ENCODE measurements around a stretch of chr15.

DNA sequence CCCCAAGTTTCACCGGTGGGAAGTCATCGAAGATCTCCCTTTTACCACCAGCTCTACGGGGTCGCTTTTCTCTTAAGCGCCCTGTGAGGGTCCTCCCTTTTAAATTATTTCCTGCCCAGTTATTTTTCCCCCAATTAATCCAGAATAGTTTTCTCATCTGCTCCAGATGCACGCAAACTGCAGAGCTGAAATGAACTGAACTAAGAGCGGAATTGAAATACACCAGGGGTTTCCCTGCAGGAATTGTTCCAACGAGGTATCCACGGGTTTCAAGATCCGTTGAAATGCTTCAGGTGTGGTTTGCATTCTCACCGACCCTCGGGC, 87.0 kb downstream of the NR2F2 start:
CAGE:
- cytosol, long polyA minus RNA = no peak
- cytosol, long polyA plus RNA = no peak
- long polyA plus RNA = no peak
- nucleus, long polyA minus RNA = no peak
- nucleus, long polyA plus RNA = no peak

CAGE:
- cytosol, long polyA minus RNA = no peak
- cytosol, long polyA plus RNA = no peak
- long polyA plus RNA = no peak
- nucleus, long polyA minus RNA = no peak
- nucleus, long polyA plus RNA = no peak
Observed at GRCh38 chr15:96491709-96492529, 161.4 kb downstream of the NR2F2 start.

DNA sequence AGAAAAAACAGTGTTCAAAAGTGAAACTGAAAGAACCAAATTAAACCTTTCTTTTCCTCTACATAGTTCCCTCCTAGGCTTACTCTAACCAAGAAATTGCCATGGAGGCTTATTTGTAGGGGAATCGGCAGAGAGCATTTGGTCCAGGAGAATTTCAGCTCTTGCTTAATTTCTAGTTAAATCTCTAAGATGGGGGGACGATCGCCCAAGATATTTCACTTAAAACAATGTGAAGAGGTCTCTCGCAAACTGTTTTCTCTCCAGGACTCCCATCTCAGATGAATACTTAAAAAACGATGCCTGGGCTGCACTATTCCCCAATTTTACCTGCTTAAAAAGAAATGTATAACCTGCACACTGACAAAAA, 728.9 kb upstream of the ARRDC4 start:
CAGE:
- cytosol, long polyA minus RNA = no peak
- cytosol, long polyA plus RNA = no peak
- long polyA plus RNA = no peak
- nucleus, long polyA minus RNA = no peak
- nucleus, long polyA plus RNA = no peak

GRCh38 chr15:97521785-97522278, 438.7 kb upstream of the ARRDC4 start:
CAGE:
- cytosol, long polyA minus RNA = no peak
- cytosol, long polyA plus RNA = no peak
- long polyA plus RNA = no peak
- nucleus, long polyA minus RNA = no peak
- nucleus, long polyA plus RNA = no peak

CAGE:
- cytosol, long polyA minus RNA = no peak
- cytosol, long polyA plus RNA = no peak
- long polyA plus RNA = no peak
- nucleus, long polyA minus RNA = no peak
- nucleus, long polyA plus RNA = no peak
Observed at GRCh38 chr15:97706009-97706584, 254.4 kb upstream of the ARRDC4 start.

DNA sequence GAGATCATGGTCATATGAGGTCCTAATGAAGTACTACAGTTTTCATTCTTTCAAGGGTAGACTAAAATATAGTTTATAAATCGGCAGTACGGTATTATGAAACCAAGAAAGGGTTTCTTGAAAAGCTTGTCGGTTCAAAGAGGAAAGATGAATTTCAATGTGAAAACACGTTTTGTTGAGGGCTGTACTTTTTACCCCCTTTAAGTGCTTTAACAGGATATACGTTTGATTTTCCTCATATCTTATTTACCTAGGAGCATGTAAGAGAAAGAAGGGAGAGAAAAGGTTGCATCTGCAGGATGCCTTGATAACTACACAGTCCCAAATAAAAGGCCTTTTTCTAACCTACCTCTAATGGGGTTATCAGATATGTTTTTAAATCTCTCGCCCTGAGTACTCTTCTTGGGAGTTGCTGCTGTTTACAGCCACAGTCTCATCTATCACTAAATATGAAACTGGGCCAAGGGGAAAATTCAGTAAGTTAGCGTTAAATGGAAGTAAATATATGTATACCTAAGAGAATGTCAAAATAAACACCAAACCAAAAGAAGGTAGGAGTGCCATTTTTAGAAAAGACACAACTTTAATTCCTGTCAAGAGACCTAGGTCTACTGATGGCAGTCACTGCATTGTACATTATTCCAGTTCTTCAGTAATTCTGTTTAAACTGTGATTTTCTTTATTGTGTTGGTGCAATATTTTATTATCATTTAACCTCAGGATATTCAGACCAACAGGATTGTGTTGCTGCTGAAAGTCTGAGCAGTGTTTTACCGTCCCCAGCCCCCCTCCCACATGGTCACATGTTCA, 11.4 kb downstream of the ARRDC4 start:
CAGE:
- cytosol, long polyA minus RNA = no peak
- cytosol, long polyA plus RNA = no peak
- long polyA plus RNA = no peak
- nucleus, long polyA minus RNA = start-site peak on the plus strand centred at position 180 of the sequence, 10 bp wide, 29 reads
- nucleus, long polyA plus RNA = no peak

DNA sequence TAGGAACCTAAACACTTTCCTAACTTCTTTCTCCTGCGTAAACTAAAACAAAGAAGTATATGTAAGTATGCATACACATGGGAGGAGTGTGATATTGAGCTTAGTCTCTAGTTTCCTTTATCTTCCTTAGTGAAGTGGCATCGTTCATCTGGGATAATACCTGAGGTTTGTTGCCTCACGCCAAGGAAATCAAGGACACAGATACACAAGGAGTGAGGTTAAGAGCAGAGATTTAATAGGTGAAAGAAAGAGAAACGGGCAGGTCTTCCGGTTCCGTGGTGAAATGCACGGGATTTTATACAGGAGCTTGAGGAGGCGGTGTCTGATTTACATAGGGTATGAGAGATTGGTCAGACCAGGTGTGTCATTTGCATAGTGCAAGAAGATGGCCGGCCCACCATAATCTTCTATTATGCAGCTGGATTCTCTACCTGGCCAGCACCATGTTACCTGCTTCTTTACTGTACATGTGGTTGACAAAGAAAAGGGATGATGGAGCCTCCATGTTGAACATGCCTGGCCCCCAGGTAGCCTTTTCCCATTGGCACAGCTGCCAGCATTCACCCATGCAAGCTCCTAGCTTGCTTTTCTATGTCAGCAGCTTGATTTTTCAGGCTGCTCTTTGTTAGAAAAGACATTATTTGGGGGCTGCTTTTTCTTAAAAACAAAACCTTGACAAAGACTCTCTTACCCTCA, 17.3 kb downstream of the ARRDC4 start:
CAGE:
- cytosol, long polyA minus RNA = no peak
- cytosol, long polyA plus RNA = no peak
- long polyA plus RNA = no peak
- nucleus, long polyA minus RNA = no peak
- nucleus, long polyA plus RNA = no peak

DNA sequence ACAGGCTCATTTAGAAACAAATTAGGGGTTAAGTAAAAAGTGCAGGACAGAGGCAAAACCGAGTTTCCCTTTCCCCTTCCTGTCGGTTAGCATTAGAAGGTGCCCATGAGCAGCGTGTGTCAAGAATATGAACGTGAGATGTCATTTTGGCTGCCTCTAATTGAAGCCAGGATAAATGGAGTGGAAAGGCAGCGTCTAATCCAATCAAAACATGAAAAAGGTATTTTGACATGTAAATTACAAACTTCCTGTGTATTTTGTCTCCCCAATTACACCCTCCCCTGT, 199.9 kb downstream of the ARRDC4 start:
CAGE:
- cytosol, long polyA minus RNA = no peak
- cytosol, long polyA plus RNA = no peak
- long polyA plus RNA = no peak
- nucleus, long polyA minus RNA = no peak
- nucleus, long polyA plus RNA = no peak

GRCh38 chr15:98714148-98714618, 65.8 kb downstream of the IGF1R start:
CAGE:
- cytosol, long polyA minus RNA = no peak
- cytosol, long polyA plus RNA = no peak
- long polyA plus RNA = no peak
- nucleus, long polyA minus RNA = no peak
- nucleus, long polyA plus RNA = no peak

DNA sequence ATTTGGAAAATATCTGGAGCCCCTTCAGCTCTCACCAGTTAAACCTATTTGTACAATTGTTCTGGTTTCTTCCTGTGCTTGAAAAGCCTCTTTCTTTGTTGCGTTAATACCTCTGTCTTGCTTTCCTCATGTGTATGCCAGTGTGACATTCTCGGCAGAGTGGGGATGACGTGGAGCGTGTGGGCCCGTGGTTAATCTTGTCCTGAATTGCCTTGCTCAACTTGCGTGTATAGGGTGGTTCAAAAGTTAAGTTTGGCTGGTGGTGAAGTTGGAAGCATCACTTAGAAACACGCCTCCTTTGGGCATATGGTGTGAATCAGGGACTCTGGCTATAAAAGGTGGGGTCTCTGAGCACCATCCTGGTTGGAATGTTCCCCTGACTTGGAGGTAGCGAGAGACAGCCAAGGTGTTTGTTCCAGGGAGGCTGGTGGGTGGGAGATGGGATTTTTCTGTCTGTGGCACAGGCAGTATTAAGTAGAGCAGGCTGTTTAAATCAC, 67.1 kb downstream of the IGF1R start:
CAGE:
- cytosol, long polyA minus RNA = no peak
- cytosol, long polyA plus RNA = no peak
- long polyA plus RNA = no peak
- nucleus, long polyA minus RNA = no peak
- nucleus, long polyA plus RNA = no peak

DNA sequence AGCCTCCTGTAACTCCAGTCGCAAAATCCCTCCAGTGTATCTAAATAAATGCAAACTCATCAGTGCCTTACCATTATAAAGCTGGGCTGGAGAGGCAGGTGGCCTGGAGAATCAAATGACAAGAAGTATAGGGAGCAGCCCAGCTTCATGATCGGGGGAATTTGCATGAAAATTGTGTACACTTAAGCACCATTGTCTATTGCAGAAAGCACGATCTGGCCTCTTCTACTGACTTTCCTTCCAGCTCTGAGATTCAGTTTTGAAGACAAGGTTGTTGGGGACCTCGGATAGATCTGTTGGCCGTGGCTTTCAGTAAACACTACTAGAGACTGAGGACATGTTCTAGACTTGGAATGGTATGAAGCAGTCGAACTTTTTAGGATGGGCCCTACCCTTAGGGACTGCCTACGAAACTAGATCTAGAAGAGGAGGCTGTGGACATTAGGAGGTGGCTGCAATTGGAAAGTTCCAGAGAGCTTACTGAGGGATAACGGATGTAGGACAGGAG, 71.8 kb downstream of the IGF1R start:
CAGE:
- cytosol, long polyA minus RNA = no peak
- cytosol, long polyA plus RNA = no peak
- long polyA plus RNA = no peak
- nucleus, long polyA minus RNA = no peak
- nucleus, long polyA plus RNA = no peak

GRCh38 chr15:98777232-98777944, 129.0 kb downstream of the IGF1R start:
CAGE:
- cytosol, long polyA minus RNA = no peak
- cytosol, long polyA plus RNA = no peak
- long polyA plus RNA = no peak
- nucleus, long polyA minus RNA = no peak
- nucleus, long polyA plus RNA = no peak

GRCh38 chr15:98800396-98800981, 152.2 kb downstream of the IGF1R start:
CAGE:
- cytosol, long polyA minus RNA = no peak
- cytosol, long polyA plus RNA = no peak
- long polyA plus RNA = no peak
- nucleus, long polyA minus RNA = no peak
- nucleus, long polyA plus RNA = no peak

DNA sequence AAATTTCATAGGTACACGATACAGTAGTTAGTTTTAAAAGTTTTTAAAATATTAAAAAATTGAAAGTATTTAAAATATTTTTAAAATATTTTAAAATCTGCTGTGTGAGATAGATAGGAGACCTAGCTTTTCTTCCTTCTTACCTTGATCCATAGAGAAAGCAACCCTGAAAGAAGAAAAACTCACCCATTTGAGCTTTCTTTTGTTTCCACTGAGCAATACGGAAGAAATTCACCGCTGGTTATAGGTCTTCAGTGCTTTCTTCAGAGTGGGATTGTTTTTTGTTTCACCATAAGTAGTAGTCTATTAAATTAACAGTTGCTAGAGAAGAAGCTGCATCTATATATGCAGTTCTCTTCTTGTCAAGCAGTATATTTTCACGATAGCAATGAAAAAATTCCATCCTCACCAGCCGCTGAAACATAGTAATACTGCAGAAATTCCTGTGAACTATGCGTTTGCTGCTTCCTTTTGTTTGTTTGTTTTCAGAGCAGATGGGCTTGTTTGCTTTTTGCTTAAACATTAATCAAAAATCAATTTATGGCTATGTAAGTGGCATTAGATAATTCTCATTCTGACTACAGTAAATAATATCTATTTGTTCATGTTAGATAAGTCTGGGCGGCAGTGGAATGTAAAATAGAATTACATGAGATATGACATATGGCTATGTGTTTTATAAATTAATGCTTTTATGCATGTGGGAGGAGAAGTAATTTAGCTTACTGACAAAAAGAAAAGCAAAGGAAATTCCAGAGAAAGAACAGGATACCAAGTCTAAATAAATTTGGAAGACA, 163.9 kb downstream of the PGPEP1L start:
CAGE:
- cytosol, long polyA minus RNA = no peak
- cytosol, long polyA plus RNA = no peak
- long polyA plus RNA = no peak
- nucleus, long polyA minus RNA = no peak
- nucleus, long polyA plus RNA = no peak

CAGE:
- cytosol, long polyA minus RNA = no peak
- cytosol, long polyA plus RNA = no peak
- long polyA plus RNA = no peak
- nucleus, long polyA minus RNA = no peak
- nucleus, long polyA plus RNA = no peak
Observed at GRCh38 chr15:98963589-98963850, 44.1 kb downstream of the PGPEP1L start.

CAGE:
- cytosol, long polyA minus RNA = no peak
- cytosol, long polyA plus RNA = no peak
- long polyA plus RNA = no peak
- nucleus, long polyA minus RNA = no peak
- nucleus, long polyA plus RNA = no peak
Observed at GRCh38 chr15:99058975-99060127, 45.5 kb upstream of the SYNM start.

DNA sequence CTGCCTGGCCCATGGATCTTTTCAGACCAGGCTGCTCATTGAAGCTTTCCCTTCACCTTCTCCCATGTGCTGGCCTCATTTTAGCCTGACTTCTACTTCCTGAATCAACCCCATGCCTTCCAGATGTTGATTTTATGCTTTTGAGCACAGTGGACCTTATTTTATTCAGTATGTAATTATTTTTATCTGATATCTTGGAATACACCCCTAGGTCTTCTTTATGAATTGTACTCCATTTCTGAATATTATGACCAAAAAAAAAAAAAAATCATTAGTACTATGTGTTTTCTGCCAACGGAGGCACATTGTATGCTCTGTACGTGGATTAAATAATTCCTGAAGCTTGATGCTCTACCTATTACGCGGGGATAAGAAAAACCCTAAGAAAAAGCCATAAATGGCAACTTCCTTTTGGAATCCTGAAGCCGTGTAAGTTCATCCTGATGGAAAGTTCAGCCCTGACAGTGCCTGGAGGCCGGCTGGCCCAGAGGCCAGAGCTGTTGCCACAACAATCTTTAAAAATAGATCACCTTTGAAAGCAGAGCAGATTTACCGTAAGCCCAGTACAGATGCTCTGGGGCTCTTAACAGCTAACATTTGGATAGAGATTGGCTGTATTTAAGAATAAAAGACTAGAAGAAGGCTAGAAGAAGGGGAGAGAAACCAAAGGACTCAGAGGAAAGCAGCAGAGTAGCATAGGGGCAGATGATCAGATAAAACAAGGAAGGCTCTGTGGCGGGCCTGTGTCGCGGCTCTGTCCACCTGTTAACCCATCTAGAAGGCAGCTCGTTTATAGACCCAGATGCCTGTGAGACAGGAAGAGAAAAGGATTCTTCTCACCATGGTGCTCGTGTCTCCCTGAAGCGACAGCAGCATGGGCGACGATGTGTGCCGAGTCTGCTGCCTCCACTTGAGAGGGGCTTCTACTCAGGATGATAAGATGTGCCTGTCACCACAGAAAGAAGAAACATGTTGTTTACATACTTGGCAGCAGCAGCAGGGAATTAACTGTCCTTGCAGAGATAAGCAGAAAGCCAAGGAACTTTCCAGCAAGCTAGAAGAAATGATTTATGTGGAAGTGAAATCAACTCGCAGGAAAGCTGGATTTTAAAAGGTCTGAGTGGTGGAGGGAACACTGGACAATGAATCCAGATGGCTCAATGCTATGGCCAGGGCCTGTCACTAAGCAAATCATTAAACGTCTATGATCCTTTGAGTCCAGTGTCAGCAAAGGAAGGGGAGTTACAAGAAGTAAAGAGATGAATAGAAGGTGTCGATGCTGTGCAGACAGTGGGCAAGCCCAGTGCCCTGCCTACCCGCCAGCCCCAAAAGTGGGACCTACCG, 69.8 kb downstream of the SYNM start:
CAGE:
- cytosol, long polyA minus RNA = no peak
- cytosol, long polyA plus RNA = no peak
- long polyA plus RNA = no peak
- nucleus, long polyA minus RNA = no peak
- nucleus, long polyA plus RNA = no peak

GRCh38 chr15:99385781-99386321, 134.6 kb downstream of the LRRC28 start:
CAGE:
- cytosol, long polyA minus RNA = no peak
- cytosol, long polyA plus RNA = no peak
- long polyA plus RNA = no peak
- nucleus, long polyA minus RNA = no peak
- nucleus, long polyA plus RNA = no peak

DNA sequence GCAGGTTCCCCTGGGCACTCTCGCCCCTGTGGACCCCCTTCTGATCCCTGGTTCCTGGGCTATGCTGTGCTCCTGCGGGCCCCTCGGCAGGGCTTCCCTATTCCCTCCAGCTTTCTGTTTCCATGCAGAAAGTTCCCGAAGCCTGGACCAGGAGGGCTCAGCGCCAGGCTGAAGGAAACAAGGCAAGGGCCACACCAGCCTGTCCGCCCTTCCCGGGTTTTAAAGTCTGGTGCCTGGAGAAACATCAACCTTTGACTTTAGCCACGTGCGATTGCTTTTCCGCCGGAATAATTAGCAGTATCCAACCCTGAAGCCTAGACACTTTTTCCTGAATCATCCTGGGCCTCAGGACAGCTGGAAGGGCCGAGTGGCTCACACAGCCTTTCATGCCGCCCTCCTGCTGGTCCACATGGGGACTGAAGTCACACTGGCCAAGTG, 128.0 kb upstream of the MEF2A start:
CAGE:
- cytosol, long polyA minus RNA = no peak
- cytosol, long polyA plus RNA = no peak
- long polyA plus RNA = no peak
- nucleus, long polyA minus RNA = no peak
- nucleus, long polyA plus RNA = no peak

DNA sequence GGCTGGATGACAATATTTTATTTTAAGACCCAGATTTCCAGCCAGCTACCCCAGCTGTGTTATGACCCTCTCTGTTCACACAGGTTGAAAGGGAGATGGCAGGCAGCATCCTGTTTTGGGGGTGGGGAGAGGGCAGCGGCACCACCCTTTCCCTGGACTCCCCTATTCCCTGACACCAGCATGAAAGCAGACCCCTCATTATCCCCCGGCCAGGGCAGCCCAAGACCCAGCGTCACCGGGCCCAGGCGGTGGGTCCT, 127.6 kb upstream of the MEF2A start:
CAGE:
- cytosol, long polyA minus RNA = no peak
- cytosol, long polyA plus RNA = no peak
- long polyA plus RNA = no peak
- nucleus, long polyA minus RNA = no peak
- nucleus, long polyA plus RNA = no peak

Measured in keratinocyte (primary cell).